Placental pericyte (primary cell): ENCODE measurements around the genes CTRC, DDI2 and ARHGEF19.

- CAGE, long polyA plus RNA: no peak
Measured at GRCh38 chr1:14598024-14598567, 389 bp upstream of the KAZN start.

GRCh38 chr1:15260623-15261228 is 13.7 kb downstream of the FHAD1 start:
- CAGE, long polyA plus RNA: no peak

GRCh38 chr1:15412149-15413133 is 2.8 kb downstream of the EFHD2 start:
- CAGE, long polyA plus RNA: no peak

- CAGE, long polyA plus RNA: no peak
Measured at GRCh38 chr1:15438118-15438589, at the start of gene CTRC. Gene CTRC (plus strand): TSS chr1:15438443.

- CAGE, long polyA plus RNA: no peak
Measured at GRCh38 chr1:15438590-15438861, 283 bp downstream of the CTRC start.

DNA sequence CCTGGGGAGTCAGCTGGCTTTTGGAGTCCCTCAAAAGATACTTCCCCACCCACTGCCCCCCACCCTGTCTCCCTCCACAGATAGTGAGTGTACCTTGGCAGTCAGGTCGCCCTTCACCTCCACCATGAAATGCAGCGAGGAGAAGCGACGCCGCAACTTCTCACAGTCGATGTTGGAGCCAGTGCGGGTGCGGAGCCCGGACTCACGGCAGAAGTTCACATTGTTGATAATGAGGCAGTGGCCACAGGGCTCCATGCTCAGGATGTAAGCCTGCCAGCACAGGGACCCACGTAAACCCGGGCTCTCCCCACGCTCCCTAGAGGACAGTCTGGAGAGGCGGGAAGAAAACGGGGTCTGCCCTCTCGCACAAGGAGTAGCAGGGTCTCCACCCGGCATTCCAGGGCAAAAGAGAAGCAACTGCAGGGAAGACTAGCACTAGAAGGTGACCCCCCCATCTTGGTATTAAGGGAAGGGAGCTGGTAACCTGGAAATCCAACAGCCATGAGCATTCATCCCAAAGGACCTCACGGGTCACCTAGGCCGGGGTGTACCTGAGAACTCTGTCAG is 17.1 kb downstream of the CASP9 start:
- CAGE, long polyA plus RNA: no peak

DNA sequence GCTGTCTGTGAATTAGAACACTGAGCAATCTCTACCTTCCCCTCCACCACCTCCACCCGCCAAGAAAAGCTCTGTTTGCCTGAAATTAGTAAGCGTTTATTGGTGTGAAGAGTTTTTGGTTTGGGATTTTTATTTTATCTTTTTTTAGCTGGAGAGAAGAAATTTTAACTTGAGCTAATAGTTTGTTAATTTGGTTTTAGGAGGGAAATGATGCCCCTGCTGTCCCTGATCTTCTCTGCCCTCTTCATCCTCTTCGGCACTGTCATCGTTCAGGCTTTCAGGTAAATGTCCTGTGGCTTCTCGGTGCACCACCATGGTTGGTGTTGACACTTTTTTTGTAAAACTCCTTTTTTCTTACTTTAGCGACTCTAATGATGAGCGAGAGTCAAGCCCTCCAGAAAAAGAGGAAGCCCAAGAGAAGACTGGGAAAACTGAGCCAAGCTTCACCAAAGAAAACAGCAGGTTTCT is 19.1 kb downstream of the AGMAT start:
- CAGE, long polyA plus RNA: no peak

DNA sequence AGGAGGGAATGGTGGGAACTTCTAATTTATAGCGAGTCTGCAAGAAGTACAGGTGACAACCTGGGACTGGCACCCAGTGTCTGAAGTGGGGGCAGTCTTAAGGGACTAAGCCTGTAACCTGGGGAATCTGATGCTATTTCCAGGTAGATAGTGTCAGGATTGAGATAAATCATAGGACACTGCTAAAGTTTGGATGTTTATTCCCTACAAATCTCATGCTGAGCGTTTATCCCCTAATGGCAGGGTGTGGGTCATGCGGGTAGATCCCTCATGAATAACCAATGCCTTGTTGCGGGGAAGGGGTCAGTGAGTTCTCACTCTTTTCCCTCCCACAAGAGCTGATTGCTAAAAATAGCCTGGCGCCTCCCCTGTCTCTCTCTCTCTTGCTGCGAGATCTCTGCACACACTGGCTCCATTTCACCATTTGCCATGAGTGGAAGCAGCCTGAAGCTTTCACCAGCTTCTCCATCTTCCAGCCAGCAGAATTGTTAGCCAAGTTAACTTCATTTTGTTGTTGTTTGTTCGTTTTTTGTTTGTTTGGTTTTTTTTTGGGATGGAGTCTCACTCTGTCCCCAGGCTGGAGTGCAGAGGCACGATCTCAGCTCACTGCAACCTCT is 12.0 kb upstream of the AGMAT start:
- CAGE, long polyA plus RNA: no peak

DNA sequence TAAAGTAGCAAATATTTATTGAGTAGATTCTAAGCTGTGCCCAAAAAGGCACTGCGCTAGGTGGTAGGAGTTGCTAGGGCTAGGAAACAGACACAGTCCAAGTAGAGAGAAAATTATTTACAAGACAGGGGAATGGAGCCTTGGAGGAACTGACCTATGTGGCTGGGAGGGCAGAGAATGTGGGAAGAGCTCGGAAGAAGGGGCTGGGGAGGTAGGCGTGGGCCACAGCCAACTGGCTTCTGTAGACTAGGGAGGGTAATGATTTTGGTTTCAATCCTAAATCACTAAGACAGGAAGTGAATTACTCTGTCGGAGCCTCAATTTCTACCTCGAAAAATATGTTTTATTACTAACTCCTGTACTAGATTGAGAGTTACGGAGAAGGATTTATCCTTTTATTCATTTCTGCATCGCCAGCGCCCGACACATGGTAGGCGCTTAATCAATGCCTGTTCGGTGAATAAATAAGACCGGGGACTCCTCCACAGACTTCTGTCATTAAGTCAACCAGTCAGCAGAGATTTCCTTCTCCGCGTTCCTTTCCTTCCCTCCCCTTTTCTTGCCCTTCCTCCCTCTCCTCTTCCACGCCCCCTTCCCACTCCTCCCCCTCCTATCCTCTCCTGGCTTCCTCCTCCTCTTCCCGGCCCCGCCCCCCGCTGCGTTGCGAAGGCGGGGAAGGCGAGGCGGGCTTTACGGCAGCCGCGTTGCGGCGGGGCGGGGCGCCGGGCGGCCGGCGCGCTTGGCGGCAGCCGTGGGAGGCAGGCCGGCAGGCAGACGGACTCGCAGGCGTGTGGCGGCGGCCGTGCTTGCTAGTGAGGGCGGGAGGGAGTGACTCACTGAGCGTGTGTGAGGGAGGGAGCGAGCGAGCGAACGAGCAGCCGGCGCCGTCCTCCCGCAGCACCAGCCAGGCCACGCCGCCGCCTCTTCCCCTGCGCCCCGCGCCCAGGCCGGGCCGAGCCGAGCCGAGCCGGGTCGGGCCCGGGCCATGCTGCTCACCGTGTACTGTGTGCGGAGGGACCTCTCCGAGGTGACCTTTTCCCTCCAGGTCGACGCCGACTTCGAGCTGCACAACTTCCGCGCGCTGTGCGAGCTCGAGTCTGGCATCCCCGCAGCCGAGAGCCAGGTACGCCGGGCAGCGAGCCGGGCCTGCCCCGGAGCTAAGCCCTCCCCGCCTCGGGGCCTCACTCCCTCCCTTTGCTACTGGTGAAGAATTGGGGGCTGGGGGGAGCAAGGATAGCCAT is at the start of gene DDI2:
Gene DDI2 (plus strand): TSS at position 773 of the 1,241 bp plus-strand sequence.
- CAGE, long polyA plus RNA: no peak

GRCh38 chr1:15760048-15760273 is 1.4 kb downstream of the FBLIM1 start:
- CAGE, long polyA plus RNA: no peak

DNA sequence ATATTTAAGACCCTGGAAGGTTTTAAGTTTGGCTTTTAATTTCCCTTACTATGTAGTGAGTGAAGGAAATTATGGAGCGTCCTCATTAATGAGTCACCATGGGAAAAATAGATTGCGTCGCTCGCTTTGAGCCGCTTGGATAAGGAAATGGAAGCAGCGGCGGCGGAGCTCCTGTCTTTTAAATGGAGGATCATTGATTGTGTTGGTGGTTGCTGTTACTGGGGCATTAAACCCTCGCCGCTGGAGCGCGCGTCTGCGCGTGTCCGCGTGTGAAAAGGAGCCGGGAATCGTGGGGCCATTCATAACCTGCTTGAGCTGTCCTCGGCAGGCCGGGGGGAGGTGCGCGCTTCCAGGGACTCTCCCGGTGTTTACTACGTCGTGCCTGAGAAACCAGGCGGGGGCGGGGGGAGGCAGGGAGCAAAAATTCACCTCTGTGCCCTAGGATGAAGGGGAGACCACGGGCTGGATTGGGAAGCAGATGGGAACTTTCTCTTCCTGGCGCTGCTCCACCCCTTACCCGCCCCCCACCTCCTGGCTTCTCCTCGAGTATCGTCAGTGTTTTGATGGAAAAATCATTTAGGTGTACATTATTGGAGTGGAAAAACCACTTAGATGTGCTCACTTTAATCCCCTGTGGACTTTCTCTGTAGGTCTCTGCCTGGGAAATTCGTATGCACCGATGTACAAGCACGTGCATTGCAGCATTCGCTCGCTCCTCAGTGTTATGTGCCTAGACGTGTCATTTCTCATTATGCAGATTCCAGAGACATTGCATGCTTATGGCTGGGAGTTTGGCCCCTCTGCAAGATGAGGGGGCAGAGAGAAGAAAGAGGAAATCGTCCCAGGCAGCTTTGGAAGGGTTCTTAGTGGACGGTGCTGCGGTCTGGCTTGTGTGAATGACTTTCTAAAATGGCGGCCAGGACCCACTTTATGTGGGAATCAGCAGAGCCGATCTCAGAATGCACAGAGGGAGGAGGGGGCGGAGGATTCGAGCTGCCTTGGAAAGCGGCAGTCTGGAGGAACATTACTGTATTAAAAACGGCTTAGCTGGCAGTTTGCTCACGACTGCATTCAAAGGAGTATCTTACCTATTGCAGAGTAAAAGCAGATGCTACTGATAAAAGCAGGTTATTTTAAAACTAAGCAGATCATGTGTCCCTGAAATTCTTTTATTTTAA is 2.1 kb downstream of the SPEN start:
- CAGE, long polyA plus RNA: no peak

GRCh38 chr1:15927882-15928439 is 47.9 kb downstream of the ZBTB17 start:
- CAGE, long polyA plus RNA: no peak

DNA sequence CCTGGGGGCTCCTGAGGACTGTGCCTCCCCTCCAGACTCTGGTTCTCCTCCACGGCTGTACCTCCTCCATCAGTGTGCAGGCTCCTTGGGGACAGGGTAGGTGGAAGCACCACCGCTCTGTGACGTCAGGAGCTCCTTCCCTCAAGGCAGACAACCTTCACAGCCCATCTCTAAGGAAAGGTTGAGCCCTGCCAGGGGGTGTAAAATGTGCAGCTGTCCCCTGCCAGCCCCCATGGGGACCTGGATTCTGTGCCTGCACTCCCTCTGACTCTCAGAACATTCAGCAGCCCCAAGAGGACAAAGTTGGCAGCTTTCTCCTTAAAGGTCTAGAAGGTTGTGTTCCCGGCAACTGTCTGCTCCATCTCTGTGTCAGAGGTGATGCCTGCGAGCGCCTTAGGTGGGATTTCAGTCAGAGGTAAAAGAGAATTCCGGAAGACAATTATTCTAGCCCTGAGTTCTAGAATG is 558 bp upstream of the HSPB7 start:
- CAGE, long polyA plus RNA: no peak

GRCh38 chr1:16020096-16020878 is 1.5 kb upstream of the CLCNKA start:
- CAGE, long polyA plus RNA: no peak

DNA sequence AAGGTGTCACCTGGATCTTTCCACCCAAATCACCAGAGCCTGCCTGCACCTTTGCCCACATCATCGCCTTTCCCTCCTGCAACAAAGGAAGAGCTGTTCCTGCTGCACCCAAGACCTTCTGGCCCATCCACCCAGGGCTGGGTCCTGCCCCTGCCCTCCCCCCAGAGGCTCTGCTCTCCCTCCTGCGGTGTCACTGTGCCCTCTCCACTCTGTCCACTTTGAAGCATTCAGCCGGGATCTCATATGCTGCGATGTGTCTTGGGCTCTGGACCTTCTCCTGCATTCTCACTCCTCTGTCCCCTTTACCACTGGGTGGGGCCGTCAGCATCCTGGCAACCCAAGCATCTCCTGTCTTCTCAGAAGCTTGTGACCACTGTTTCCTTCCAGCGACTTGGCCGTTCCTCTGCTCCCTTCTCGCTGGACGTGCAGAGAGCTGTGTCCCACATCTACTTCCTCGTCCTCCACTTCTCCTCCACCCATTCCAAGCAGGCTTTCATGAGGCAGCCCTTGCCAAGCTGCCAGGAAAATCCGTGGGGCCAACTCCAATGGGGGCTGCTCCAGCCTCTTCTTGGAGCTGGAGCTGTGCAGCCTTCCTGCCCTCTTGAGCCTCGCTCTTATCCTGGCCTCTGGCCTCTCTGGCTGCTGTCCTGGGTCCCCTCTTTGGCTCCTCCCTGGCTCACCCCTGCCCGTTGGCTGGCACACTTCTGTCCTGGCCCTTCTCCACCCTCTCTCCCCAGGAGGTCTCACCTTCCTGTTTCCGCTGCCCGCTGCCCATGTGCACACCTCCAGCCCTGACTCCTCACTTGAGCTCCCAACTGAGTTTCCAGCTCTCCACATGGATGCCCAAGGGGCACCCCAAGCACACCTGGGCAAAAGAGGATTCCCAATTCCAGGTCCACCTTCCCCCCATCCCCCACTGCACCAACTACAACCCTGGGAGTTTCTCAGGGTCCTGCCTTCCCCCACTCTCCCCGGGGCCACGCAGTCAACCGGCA is 8.8 kb downstream of the FAM131C start:
- CAGE, long polyA plus RNA: no peak

- CAGE, long polyA plus RNA: no peak
Measured at GRCh38 chr1:16153612-16154188, 2.2 kb downstream of the EPHA2 start.

- CAGE, long polyA plus RNA: no peak
Measured at GRCh38 chr1:16156835-16157552, 1.1 kb upstream of the EPHA2 start.

- CAGE, long polyA plus RNA: no peak
Measured at GRCh38 chr1:16184130-16185045, 28.1 kb downstream of the ARHGEF19 start.

- CAGE, long polyA plus RNA: no peak
Measured at GRCh38 chr1:16212051-16213056, at the start of gene ARHGEF19. Gene ARHGEF19 (minus strand): TSS chr1:16212652.

DNA sequence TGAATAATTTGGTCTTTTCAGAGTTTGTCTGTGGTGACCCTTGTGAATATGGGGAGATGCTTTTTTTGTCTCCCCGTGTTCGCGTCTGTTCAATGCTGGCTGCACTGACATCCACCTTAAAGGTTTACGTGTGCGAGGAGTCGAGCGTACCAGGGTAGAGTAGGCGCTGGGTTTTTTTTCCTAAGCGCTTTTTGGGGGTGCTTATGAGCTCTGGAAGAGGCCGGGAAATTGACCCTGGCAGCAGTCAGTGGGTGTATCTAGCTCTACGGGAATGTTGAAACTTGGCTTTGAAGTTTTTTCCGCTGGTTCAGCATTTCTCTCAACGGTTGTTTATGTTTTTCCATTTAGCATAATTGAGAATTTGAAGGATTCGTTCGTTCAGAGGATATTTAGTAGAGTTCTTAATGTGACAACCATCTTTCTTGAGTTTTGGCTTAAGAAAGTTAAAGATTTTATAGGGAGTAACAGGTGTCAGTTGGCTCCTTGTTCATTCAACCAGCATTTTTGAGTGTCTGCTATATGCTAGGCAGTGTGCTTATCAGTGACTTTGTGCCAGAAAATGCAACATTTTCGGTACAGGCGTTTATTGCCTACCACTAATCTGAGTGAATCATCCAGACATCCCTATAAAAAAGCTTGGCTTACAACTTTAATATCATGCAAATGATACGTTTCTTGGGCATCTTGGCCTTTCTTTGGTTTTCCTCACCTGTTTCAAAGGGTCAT is 1.3 kb downstream of the SZRD1 start:
- CAGE, long polyA plus RNA: no peak